Islet of Langerhans (tissue), 1 donor: ENCODE measurements around a stretch of chr9.

DNA sequence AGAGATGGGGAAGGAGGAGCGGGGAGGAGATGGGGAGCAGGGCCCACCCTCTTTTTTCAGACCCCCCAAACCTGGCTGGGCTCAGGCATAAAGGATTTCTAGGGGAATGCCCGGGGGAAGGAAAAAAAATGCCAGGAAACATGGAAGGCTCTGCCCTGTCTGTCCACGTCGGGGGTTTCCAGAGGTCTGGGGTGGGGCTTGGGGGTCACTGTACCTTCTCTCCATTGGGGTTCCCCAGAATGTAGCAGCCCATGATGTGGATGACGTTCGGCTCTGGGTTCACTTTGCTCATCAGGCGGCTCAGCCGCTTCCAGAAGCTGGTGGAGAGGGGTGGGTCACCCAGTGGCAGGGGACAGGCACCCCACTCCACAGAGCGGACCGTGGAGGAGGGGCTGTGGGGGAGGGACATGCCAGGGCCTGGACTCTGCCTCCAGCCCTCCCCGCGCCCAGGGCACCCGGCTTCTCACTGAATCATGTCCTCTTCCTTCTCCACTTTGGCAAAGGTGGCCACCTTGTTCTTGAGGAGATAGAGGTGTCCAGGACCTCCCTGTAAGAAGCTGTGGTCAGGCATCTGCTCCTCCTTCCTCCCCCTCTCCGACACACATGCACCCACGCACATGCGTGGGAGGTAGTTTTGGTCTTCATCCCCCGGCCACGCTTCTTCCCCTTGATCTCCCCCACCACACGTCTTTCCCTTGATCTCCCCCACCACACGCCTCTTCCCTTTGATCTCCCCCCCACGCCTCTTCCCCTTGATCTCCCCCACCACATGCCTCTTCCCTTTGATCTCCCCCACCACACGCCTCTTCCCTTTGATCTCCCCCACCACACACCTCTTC lies 8.8 kb upstream of the ENTPD8 start:
- RRBS: no CpG with 5 or more reads among the region's 22 CpGs

GRCh38 chr9:137479561-137480212 lies 20.6 kb upstream of the NSMF start:
- RRBS: no CpG with 5 or more reads among the region's 19 CpGs

- RRBS: no CpG with 5 or more reads among the region's 28 CpGs
Measured at GRCh38 chr9:137481898-137482804, 23.0 kb upstream of the NSMF start.

DNA sequence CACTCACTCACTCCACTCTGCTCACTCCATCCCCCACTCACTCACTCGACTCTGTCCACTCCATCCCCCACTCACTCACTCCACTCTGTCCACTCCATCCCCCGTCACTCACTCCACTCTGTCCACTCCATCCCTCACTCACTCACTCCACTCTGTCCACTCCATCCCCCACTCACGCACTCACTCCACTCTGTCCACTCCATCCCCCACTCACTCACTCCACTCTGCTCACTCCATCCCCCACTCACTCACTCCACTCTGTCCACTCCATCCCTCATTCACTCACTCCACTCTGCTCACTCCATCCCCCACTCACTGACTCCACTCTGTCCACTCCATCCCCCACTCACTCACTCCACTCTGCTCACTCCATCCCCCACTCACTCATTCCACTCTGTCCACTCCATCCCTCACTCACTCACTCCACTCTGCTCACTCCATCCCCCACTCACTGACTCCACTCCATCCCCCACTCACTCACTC lies 32.2 kb downstream of the PNPLA7 start:
- RRBS: no CpG with 5 or more reads among the region's 3 CpGs

DNA sequence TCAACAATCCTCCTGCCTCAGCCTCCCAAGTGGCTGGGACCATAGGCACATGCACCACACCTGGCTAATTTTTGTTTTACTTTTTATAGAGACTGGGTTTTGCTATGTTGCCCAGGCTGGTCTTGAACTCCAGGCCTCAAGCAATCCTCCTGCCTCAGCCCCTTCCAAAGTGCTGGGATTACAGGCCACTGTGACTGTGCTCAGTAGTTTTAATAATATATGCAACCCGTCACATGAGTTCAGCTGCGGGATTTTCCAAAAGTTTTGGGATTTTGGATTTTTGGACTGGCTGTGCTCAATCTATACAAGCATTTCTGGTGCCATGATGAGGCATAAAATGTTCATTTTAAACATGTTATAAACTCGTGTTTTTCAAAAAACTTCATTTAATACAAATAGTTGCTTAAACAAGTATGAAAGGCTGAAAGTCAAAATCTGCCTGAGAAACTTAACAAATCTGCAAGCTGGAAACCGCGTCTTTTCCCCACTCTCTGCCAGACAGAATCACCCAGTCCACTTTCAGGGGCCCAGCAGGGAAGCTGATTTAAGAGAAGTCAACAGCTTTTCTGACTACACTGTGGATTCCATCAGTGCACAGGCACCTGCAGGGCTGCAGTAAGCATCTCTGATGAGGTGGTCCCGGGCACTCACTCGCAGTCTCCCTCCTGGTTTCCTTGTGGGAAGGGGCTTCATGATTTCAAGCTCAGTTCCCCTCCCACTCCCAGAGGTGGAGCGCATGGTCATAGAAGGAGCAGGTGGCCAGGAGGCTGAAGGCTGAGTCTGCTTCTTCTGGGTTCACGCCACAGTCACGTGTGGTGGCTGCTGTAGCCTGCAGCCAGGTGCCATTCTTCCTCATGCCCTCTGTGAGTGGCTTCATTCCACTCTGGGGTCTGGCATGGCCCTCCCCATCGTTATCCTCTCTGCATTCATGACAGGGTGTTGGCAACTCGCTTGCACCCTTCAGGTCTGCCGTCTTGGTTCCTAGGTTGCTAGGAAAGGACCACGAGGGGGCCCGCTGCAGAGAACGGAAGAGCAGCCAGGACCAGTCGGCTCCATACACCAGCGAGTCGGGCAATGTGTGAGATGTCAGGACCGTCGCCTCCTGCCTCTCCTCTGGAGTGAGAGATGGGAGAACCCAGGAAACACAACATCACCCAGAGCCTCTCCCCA lies 3.2 kb downstream of the MRPL41 start:
- RRBS: no CpG with 5 or more reads among the region's 21 CpGs

DNA sequence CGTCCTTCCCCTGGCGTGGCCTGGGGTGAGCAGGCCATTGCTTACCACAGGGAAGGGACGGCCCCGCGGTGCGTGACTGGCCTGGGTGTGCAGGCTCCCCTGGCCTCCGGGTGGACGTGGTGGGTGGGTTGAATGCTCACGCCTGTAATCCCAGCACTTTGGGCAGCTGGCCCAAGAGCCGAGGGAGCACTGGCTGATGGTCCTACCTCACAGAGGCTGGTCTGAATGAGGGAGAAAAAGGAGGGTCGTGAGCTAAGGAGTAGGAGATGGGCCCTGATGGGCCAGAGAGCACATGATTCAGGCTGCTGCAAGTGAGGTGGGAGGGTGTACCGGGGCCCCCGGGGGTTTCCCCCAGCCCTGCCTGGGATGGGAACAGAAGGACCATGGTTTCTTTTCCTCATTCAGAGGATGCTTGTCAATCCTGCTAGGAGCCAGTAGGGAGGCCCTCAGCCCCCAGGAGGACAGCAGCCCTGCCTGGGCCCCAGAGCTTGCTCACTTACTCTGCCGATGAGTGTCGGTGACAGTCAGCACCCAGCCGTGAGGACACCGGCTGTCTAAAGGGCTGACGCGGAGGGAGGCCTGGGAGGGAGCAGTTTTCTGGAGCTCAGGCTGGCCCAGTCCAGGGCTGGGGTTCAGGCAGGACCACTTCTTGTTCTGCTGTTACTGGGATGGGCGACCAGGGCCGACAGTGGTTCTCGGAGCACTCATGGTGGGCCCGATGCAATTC lies 1.6 kb downstream of the ARRDC1 start:
- RRBS: no CpG with 5 or more reads among the region's 23 CpGs

GRCh38 chr9:137654593-137654970 lies 35.8 kb downstream of the EHMT1 start:
- RRBS: no CpG with 5 or more reads among the region's 2 CpGs

DNA sequence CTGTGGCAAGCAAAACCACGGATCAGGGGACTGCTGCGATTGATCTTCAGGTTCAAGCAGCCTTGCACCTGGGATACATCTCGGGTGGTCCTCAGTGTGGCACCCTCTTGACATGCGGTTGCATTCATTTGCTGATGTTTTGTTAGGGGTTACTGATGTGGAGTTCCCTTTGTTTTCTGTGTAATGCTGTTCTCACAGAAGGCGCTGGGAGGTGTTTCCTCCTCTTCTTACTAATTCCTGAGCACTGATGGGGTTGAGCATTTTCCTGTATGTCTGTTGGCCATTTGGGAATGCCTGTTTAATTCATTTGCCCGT lies 60.5 kb downstream of the EHMT1 start:
- RRBS: no CpG with 5 or more reads among the region's 6 CpGs

DNA sequence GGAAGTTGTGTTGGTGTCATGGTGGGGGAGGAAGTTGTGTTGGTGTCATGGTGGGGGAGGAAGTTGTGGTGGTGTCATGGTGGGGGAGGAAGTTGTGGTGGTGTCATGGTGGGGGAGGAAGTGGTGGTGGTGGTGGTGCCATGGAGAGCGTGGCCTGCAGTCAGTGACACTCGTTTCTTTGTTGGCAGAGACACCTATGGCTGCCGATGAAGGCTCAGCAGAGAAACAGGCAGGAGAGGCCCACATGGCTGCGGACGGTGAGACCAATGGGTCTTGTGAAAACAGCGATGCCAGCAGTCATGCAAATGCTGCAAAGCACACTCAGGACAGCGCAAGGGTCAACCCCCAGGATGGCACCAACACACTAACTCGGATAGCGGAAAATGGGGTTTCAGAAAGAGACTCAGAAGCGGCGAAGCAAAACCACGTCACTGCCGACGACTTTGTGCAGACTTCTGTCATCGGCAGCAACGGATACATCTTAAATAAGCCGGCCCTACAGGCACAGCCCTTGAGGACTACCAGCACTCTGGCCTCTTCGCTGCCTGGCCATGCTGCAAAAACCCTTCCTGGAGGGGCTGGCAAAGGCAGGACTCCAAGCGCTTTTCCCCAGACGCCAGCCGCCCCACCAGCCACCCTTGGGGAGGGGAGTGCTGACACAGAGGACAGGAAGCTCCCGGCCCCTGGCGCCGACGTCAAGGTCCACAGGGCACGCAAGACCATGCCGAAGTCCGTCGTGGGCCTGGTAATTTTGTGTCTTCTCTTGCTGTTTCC lies 97.8 kb downstream of the EHMT1 start:
- RRBS: no CpG with 5 or more reads among the region's 29 CpGs

DNA sequence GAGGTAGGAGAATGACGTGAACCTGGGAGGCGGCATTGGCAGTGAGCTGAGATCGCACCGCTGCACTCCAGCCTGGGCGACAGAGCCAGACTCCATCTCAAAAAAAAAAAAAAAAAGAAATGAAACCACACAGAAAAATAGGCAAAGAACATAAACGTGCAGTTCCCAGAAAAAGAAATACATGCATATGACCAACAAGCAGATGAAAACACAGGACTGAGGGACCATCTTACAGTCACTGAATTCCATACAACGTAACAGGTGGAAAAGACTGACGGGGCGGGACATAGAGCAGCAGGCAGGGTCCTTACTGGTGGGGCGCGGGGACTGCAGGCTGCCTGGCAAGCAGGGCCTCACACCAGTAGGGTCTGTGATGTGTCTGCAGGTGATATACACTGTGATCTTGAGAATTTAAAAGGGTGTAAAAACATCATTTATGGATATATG lies 81.0 kb upstream of the CACNA1B start:
- RRBS: no CpG with 5 or more reads among the region's 11 CpGs

DNA sequence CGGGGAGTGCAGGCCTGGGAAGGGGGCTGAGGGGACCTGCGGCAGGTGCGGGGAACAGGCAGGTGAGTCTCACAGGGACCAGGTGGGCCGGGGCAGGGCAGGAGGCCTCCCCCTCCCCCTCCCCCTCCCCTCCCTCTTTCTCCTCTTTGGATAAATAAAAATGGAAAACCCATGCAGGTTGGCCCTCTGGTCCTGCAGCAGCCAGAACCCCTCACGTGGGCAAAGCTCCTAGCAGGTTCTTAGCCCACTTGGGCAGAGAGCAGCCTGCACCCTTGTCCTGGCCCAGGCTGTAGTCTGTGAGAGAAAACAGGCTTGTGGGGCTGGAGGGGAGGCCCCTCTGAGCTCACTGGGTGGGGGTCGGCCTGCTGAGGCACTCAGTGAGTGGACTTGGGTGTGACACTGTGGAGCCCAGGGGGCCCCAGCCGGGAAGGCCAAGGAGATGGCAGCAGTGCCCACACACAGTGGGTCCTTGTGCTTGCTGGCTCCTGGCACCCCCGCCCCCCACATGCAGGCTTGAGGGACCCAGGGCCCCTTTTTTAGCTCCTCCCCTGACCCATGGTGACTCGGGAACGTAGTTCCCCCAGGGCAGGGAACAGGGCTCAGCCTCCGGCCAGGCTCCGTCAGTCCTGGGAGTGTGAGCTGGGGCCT lies 39.9 kb upstream of the CACNA1B start:
- RRBS: 96% methylated on average over 2 of the region's 12 CpGs

GRCh38 chr9:137919596-137920093 lies 42.1 kb downstream of the CACNA1B start:
- RRBS: no CpG with 5 or more reads among the region's 16 CpGs